Vagina (tissue), 1 donor: ENCODE data around the gene SCGN.

GRCh38 chr6:20406159-20407239 is 4.8 kb downstream of the E2F3 start:
- PRO-cap, result no peak
- RAMPAGE, long total RNA, result no peak

- PRO-cap, result no peak
- RAMPAGE, long total RNA, result no peak
Observed at GRCh38 chr6:20441719-20442395, 40.2 kb downstream of the E2F3 start.

DNA sequence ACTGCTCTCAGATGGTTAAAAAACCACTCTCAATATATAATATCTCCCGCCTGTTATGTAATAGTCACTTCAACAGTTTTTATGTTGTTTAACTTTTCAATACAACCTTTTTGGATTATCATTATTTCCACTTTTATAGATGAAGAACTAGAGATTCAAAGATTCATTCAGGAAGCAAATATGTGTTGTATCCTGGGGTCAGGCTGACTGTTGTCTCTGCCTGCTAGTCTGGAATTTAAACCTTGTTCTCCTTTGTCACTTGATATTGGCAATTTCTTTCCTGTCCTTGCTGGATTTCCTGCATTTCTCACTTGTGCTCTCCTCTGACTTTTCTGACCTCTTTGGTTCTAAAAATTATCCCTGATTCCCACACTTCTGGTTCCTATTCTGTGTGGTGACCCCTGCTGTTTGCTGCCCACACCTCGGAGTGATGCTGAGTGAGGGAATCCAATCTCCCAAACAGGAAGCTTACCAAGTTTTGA is 345.2 kb downstream of the CDKAL1 start:
- PRO-cap, result no peak
- RAMPAGE, long total RNA, result no peak

DNA sequence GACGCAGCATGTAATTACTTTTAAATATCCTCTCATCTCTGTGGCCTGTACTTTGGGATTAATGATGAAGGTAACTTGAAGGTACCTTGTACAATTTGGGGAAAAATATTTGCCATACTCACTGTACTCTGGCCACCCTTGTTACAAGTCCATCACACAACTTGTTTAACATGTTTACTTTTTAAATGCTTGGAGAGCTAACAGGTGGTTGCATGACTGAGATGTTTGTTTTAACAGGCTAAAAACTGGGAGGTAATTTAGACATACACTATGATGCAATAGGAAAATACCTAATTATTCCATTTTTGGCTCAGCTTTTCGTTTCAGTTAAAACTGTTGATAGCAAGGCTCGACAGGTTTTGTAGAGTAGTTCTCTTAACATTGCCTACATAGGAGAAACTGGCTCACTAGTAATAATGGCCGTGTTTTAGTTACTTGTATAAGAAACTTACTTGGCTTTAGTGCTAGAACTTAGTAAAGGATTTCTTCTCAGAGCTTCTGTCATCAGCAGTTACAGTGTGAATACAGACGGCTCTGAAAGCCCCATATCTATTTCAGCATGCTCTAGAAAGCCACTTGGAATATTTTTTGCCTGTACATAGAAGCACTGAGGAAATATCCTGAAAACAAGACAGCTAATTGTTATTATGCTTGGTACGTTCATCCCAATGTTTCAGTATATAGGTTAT is 489.8 kb upstream of the SOX4 start:
- PRO-cap, result no peak
- RAMPAGE, long total RNA, result start-site peak on the plus strand centred at position 442 of the sequence, 728 bp wide, 11 reads

DNA sequence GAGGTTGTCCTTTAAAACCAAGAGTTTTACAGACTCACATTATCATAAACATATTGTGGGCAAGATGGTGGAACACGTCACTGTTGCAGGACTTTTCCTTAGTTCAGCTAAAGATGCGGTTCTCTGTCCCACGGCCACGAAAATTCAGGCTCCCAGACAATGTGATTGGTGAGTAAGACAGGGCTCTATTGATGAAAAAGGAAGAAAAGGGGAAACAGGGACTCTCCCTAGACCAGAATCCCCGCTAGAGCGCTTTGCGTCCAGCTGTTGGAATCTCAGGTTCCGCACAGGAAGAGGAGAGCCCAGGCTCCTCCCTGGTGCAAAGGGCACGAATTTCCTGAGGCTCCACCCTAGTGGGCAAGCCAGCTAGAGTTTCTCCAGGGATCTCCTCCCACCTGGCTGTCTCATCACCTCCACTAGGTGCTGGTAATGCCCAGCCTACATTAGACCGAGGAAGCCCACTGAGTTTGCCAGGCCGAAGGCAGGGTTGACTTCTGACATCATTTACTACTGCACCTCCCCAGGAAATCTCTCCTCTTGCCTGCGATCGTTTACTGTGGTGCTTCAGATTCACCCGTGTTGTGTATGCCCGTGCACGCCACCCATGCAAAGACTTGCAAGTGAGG is 135.9 kb upstream of the SOX4 start:
- PRO-cap, result no peak
- RAMPAGE, long total RNA, result no peak

DNA sequence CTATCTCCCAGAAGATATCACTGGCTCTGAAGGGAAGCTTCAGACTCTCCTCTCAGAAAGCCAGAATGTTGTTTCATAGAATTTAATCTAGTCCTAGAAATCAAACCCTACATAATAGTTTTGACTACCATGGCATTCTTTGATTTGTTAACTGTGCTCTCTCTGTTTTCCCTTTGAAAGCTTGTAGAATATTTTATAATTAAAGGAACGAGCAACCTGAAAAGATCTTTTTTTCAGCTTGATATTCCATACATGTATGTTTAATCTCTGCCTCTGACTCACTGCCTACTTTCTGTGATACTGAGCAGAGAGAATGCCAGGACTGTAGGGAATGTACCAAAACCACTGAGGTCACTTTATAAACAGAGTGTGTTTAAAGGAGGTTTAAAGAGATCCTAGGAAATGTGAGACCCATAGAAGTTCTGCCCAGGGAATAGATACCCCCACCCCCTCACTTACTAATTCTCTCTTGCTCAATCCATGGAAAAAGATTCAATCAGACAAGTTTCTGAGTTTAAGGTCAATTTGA is 311.6 kb downstream of the HDGFL1 start:
- PRO-cap, result no peak
- RAMPAGE, long total RNA, result no peak

GRCh38 chr6:24401461-24402043 is 1.2 kb upstream of the MRS2 start:
- PRO-cap, result no peak
- RAMPAGE, long total RNA, result no peak

GRCh38 chr6:24497958-24498537 is 3.3 kb downstream of the ALDH5A1 start:
- PRO-cap, result no peak
- RAMPAGE, long total RNA, result start-site peak on the plus strand at chr6:24498098-24498116, 5 reads

GRCh38 chr6:24715771-24717092 is 2.7 kb downstream of the C6orf62 start:
- PRO-cap, result no peak
- RAMPAGE, long total RNA, result no peak

- PRO-cap, result no peak
- RAMPAGE, long total RNA, result no peak
Observed at GRCh38 chr6:24717656-24718492, 1.1 kb downstream of the C6orf62 start.

DNA sequence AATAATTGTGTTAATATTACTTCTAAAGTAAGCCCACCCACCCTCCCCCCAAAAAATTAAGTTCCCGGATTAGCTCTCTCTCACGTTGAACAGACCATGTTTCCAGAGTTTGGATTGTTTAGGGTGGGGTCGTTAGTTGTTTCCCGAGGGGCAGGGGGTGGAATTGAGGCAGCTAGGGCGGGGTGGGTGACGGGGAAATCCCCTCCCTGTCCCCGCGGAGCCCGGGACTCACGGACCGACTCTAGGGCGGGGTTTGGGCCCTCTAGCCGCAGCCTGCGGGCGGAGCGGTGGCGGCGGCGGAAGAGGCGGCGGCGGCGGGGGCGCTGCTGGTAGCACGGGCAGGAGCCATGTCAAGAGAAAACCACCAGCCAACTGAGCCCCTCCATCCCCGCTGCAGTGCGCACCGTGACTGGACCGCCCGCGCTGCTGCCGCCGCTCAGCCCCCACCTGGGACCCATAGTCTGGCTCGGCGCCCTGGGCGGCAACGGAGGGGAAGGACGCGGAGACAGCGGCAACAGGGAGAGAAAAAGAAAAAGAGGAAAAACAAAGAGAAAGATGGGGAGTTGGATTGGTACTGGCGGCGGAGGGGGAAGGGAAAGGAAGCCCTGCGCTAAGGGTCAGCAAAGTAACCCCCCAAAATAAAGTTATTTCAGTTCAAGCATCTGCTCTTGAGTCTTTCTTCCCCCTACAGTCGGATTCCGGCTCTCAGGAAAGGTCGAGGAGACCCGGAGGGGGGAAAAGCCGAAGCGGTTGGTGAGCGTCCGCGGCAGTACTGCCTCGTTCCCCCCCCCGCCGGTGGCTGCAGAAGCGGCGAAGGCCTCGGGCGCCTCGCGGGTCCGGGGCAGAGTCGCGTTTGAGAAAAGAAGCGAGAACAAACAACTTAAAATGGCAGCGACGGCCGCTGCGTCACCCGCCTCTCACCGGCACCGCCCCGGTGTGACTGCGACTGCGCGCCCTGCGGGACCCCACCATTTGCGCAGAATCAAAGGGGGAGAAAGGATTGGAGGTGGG is 1.3 kb upstream of the C6orf62 start:
- PRO-cap, result bidirectional peak, plus-strand start at position 271 of the sequence, minus-strand start at position 217 of the sequence; unidirectional peak, minus-strand start at position 855 of the sequence
- RAMPAGE, long total RNA, result start-site peak on the minus strand centred at position 885 of the sequence, 24 bp wide, 55 reads

- PRO-cap, result no peak
- RAMPAGE, long total RNA, result no peak
Observed at GRCh38 chr6:24776569-24776999, 1.8 kb downstream of the GMNN start.

DNA sequence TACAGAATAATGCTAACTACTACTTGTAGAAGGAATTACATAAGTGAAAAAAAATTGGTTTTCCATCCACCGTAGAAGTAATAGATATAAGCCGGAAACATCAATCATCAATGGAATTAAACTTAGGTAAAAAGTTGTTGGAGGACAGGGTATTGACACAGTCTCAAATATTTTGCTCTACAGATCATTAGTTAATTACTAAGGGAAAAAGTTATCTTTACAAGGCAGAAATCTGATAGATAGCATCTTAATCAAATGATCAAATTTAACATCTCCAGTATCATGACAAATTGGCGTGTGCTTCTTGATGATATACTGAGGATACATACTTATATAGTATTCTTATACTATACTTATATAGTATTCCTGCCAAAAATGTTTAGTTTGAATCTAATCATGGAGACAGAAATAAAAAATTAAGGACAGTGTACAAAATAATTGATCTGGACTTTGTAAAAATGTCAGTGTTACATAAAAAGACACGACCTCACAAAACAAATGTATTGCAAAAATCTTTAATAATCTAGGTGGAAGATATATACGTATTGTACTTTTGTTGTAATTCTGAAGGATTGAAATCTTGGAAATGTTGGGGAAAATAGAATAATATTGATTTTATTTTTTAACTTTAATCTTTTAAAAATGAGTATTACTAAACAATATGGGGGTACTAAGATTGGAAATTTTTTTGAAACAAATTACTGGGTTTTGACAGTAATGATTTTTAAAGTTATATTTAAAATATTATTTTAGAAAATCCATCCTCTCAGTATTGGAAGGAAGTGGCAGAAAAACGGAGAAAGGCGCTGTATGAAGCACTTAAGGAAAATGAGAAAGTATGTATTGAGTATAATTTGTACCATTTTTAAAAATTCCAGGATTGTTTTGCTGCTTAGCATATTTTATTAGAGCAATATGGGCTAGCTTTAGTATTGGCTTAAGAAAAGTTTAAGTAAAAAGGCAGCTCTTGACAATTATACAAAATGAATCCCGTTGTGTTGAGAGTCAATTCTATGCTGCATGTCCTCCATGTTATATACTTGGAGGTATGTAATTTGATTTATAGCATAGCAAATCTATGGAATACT is 8.9 kb downstream of the GMNN start:
- PRO-cap, result no peak
- RAMPAGE, long total RNA, result start-site peak on the plus strand centred at position 338 of the sequence, 108 bp wide, 13 reads

DNA sequence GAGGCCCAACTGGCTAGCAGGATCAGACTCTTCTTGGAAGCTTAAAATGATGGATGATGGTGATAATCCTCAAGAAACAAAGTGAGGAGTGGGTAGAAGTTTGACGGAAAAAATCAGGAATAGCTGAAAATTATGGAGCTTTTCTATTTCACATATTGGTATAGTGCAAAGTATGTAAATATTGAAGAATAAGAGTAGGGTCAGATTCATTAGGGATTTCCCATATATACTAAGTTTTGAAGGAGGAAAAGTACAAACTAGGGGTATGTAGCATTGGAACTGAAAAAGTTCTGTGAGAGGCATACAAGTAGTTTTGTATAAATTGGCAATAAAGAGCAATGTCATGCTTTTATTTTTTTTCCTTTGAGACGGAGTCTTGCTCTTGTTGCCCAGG is 11.6 kb downstream of the GMNN start:
- PRO-cap, result no peak
- RAMPAGE, long total RNA, result no peak

DNA sequence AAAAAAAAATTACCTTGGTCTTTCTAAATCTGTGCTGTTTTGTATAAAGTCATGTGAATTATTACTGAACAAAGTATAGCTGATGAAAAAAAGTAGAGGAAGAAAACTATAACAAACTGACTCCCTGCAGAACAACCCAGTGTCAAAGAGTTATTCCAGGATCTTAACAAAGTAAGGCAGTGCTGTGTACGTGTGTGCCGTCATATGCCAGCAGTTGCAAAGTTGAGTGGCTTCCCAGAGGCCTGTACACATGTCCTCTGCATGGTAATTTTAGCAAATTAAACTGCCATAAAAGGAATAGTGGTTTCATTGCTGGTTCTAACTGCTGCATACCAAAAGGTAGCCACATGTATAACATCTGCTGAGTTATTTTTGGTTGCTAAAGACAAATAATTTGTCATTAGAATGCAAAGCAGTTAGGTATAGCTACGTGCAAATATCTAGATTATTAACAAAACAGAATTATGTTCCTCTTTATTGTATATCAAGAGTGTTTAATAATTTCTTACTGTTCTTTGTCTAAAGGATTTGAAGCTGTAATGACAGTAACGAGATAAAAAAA is 44.7 kb downstream of the RIPOR2 start:
- PRO-cap, result no peak
- RAMPAGE, long total RNA, result no peak

DNA sequence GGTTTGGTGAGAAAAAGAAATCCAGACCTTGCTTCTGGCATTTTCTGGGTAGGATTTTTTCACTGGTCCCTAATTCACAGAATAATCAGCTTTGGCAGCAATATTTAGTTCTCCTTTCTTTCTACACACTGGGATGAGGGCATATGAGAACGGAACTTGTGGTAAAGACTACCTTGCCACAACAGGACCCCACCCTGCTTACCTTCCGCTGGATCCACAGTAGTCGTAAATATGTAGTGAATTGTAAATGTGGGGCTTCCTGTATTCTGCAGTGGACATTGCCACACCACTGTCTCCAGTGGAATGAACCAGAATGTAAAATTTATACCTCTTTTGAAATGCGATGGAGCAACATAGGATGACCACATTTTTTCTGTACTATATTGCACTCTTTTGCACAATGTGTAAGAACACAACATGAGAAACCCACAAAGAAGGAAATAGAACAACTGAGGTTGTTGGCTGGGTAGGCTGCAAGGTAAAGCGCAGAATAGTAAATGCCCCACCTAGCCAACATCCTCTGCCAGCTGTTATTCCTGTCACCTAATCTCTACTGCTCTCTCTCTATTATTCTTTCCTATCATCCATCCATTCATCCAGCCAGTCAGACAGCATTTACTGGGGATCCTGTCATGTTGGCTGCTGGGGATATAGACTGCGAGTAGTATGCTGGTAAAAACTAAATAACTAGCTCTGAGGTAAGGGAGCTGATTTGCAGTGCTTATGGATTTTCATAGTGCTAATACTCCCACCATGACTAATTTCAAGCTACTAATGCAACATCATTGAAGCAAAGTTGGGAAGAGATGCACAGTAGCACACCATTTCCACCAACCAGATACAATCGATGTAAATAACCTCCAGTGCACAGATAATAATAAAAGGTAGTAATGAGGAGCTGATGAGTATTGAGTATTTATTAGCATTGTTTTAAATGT is 16.2 kb upstream of the RIPOR2 start:
- PRO-cap, result no peak
- RAMPAGE, long total RNA, result no peak

DNA sequence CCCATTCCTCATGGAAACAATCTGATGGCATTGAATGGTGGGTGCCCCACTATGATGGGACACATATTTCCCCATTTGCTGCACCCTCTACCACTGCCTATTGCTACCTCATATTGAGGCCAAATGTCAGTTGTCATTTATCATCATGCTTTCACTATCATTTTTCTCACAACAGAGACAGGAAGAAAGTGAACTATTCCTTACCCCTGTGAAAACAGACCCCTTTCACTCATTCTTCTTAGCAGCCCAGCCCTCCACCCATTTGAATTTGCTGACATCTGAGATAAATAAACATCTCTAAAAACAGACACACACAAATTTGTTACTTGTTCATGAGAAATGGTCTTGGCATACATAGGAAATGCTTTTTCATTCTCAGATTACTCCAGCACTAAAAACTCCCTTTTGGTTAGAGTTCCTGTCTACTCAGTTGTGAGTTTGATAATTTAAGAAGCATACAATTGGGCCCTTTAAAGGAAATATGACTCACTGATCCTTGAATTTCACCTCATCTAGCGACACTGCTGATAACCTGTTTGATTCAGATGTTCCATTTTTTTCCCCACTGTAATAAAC is 105.3 kb upstream of the RIPOR2 start:
- PRO-cap, result no peak
- RAMPAGE, long total RNA, result no peak

GRCh38 chr6:25056076-25056827 is 120.5 kb upstream of the RIPOR2 start:
- PRO-cap, result no peak
- RAMPAGE, long total RNA, result no peak

DNA sequence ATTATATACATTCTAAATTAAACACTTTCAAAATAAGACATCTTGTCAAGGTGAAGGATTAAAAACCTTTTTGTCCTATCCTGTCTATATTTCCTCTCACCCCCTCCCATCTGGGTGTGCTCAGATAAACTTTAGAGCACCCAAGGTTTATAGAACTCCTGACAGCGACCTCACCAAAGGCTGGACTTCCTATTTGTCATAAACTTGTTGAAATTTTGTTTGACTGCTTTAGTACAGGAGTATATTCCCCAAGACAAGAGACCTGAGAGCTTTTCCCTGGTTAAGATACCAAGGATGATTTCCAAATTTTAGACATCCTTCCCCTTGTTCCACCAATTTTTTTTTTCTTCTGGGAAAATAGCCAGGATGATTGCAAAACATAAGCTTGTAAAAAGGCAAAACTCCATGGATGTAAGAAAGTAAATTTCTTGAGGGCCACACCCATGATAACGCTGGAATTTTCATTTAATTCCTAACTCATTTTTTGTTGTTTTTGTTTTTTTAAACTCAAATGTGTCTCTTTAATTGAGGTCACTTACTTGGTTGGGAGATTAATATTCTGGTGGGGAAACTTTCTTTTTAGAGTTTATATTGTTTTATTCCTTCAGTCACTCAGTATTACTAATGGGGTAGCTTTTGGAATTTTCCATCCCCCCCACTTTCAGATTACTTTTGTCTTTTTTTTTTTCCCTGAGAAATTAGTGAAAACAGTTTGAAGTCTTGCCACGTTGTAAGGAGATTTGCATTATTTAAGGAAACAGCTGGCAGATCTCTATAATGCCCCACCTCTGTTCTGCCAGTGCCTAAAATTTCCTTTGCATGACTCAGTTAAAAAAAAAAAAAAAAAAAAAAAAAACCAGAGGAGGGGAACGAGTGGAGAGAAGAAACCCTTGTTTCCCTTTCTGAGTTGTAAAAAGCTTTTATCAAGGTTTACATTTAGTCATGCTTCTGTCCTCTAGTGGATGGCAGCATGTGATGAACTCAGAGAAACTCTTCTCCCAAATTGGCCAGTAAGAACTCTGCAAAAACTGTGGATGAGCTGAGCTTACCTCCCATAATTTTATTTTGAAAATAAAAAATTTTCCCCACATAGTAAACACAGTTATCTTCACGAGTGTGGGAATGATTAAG is 33.3 kb downstream of the CARMIL1 start:
- PRO-cap, result no peak
- RAMPAGE, long total RNA, result no peak

GRCh38 chr6:25651712-25652777 is at the start of gene SCGN:
TSS of gene SCGN (plus strand) at chr6:25652215.
- PRO-cap, result no peak
- RAMPAGE, long total RNA, result no peak